ENCODE data around the genes ZNF772 and ZNF211.

GRCh38 chr19:55683416-55684339, 8.7 kb downstream of the EPN1 start:
- PRO-cap, result no peak
- RAMPAGE, long total RNA, result no peak

DNA sequence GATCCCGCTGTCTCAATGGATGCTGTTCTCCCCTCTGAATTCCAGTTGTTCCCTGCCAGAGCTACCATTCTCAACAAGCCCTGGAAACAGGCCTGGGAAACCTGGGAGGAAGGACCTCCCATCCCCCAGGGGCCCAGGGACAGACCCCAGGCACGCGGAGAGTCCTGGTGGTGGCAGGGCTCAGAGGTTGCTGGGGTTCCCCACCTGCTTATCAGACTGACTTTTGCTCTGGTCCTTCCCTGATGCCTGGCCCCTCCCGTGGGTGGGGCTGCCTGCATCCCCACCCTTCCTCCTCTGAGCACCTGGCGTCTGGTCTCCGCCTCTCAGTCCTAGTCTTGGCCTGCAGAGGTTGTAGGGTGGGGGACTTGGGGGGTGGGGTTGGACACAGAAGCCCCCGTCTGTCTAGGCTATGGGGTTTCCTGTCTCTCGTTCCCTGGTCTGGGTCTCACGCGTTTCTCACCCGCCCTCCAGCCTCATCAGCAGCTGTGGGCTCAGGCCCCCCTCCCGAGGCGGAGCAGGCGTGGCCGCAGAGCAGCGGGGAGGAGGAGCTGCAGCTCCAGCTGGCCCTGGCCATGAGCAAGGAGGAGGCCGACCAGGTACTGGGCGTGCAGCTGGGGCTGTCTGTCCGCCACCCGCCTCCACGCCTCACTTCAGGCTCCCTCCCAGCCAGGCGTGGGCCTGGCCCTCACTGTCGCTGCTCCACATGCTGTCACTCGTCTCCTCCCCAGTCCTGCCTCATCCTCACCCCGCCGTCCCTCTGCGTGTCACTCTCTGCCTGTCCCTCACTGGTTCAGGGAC, 13.6 kb downstream of the EPN1 start:
- PRO-cap, result no peak
- RAMPAGE, long total RNA, result start-site peak on the plus strand centred at position 497 of the sequence, 25 bp wide, 114 reads

GRCh38 chr19:55702266-55702681, 27.2 kb downstream of the EPN1 start:
- PRO-cap, result no peak
- RAMPAGE, long total RNA, result no peak

- PRO-cap, result no peak
- RAMPAGE, long total RNA, result no peak
Measured at GRCh38 chr19:55705665-55706171, 30.7 kb downstream of the EPN1 start.

GRCh38 chr19:56107812-56108300, 13.2 kb downstream of the ZNF787 start:
- PRO-cap, result no peak
- RAMPAGE, long total RNA, result no peak

GRCh38 chr19:56133786-56134374, 7.2 kb upstream of the ZNF444 start:
- PRO-cap, result no peak
- RAMPAGE, long total RNA, result no peak

GRCh38 chr19:56153261-56154307, 12.5 kb downstream of the ZNF444 start:
- PRO-cap, result no peak
- RAMPAGE, long total RNA, result start-site peak on the plus strand at chr19:56153783-56153930, 9 reads

DNA sequence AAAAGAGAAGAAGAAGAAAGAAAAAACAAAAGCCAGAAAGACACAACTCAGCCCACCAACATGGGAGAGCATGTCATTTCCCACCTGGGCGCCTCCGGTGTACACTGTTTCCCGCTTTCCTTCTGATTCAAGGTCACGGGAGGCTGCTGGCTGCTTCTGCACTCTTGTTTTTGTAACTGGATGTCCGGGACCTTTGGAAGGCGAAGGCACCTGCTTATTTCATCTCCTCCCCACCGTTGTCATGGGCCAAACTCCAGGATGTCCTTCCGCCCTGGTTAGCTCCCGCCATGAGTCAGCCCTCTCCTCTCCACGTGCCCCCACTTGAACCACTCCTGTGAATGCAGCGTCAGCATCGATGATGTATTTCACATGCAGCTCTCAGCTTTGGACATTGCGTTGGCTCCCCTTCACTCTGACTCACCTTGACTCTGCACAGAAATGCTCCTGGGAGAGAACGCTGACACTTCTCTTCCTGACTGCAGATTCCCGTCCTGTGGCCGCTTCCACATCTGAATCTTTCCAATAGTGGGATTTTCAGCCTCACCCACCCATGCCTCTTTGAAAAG, 5.6 kb upstream of the GALP start:
- PRO-cap, result no peak
- RAMPAGE, long total RNA, result no peak

DNA sequence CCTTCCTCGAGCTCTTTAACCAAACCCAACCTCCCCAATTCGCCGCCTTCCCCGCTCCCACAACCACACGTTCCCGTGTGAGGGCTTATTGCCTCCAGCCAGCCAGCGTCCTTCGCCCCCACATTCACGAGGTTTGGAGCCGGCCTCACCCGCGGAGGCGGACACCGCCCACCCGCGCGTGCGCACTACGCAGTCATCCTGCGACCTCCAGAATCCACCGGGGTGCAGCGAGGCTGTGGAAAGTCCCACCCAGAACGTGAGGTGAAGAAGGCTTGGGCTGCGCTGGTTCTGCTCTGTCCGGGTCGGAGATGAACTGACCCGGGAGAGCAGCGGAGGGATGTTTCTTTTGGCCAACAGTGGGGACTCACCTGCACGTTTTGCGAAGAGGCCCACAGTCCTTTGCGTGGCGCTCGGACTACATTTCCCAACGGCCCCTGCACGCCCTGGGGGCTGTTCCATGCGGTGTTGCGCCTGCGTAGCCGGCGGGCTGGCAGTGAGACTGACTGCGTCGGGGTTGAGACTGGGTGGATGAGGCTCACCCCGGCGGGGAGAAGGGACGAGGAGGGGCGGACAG, 607 bp upstream of the ZNF667 start:
- PRO-cap, result bidirectional peak, plus-strand start at position 493 of the sequence, minus-strand start at position 125 of the sequence
- RAMPAGE, long total RNA, result start-site peak on the plus strand centred at position 510 of the sequence, 29 bp wide, 91 reads

GRCh38 chr19:56751034-56751576, 79.5 kb upstream of the ZNF835 start:
- PRO-cap, result no peak
- RAMPAGE, long total RNA, result no peak

GRCh38 chr19:56795363-56795718, 45.2 kb downstream of the PEG3 start:
- PRO-cap, result no peak
- RAMPAGE, long total RNA, result no peak

DNA sequence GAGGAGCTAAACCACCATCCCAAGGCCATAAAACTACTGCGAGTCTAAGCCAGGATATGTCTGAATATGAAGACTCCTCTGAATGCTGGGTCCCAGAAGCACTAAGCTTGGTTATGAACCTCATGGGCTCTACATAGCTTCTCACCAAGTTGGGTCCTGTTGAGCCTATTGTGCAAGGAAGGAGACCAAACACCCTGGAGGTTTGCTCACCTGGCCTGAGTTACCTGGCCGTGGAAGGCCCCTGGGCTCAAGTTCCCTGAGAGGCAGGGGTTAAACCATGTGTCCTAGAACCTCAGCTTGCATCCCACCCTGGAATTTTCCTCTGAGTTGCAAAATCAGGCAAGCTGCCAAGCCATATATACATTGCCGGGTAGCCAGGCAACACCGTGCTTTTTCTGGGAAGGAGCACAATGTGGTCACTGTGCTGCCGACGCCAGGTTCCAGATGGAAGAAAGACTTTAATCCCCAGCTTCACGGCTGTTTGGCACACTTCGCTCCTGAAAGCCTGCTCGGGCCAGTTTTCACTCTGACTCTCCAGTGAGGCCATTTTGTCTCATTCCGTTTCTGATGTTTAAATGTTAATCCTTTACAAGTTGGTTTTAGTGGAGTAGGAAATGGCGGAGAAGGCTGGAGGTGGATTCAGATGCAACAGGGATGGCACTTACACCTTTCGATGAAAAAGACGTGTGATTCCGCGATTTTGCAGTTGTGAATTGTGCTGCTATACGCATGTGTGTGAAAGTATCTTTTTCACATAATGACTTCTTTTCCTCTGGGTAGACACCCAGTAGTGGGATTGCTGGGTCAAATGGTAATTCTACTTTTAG, 60.1 kb upstream of the PEG3 start:
- PRO-cap, result no peak
- RAMPAGE, long total RNA, result no peak

- PRO-cap, result no peak
- RAMPAGE, long total RNA, result no peak
Measured at GRCh38 chr19:56977899-56978681, 137.6 kb upstream of the PEG3 start.

GRCh38 chr19:56994156-56995028, 125.4 kb upstream of the USP29 start:
- PRO-cap, result no peak
- RAMPAGE, long total RNA, result no peak

- PRO-cap, result no peak
- RAMPAGE, long total RNA, result no peak
Measured at GRCh38 chr19:57307250-57307487, 13.1 kb upstream of the ZNF543 start.

GRCh38 chr19:57476916-57477959, at the start of gene ZNF772:
Gene ZNF772, minus strand, starts transcription at chr19:57477566.
- PRO-cap, result bidirectional peak, plus-strand start at chr19:57477651, minus-strand start at chr19:57477571
- RAMPAGE, long total RNA, result start-site peak on the minus strand at chr19:57477504-57477577, 46 reads

DNA sequence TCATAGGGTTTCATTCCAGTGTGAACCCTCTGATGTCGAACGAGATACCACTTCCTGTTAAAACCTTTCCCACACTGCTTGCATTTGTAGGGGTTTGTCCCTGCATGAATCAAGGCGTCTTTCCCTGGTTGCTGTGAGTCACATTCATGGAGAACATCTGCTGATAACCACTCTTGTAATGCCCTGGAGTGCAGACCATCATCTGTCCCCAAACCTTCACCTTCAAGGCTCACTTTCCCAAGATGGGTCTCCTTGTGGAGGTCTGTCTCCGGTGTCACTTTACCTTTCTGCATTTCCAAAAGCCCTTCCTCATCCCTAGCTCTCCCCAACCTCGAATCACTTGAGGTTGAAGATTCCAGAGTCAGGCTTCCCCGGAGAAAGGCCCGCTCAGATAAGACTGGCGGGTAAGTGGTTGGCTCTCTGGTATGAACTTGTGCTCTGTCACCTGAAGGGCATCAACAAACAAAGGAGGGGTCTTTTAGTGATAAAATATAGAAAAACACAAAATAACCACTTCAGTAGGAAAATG, 12.1 kb downstream of the ZNF550 start:
- PRO-cap, result no peak
- RAMPAGE, long total RNA, result no peak

GRCh38 chr19:57632953-57633542, at the start of gene ZNF211:
Gene ZNF211, plus strand, starts transcription at chr19:57633168.
- PRO-cap, result bidirectional peak, plus-strand start at chr19:57633168, minus-strand start at chr19:57633060
- RAMPAGE, long total RNA, result start-site peak on the plus strand at chr19:57633167-57633194, 67 reads

DNA sequence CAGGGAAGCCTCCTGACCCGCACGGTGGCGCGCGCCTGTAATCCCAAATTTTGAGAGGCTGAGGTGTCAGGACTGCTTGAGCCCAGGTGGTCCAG, 247 bp upstream of the ZNF552 start:
- PRO-cap, result no peak
- RAMPAGE, long total RNA, result no peak

- PRO-cap, result no peak
- RAMPAGE, long total RNA, result no peak
Measured at GRCh38 chr19:57841256-57841827, 8.3 kb upstream of the ZNF587 start.

Data from vagina (tissue), 1 donor.